Pericardium fibroblast (primary cell): ENCODE measurements around a stretch of chr5.

- RAMPAGE, long total RNA, result no peak
These were observed 7.1 kb downstream of the NEURL1B start for GRCh38 chr5:172648010-172648776.

GRCh38 chr5:172741435-172741769 lies 29.6 kb downstream of the DUSP1 start:
- RAMPAGE, long total RNA, result no peak

DNA sequence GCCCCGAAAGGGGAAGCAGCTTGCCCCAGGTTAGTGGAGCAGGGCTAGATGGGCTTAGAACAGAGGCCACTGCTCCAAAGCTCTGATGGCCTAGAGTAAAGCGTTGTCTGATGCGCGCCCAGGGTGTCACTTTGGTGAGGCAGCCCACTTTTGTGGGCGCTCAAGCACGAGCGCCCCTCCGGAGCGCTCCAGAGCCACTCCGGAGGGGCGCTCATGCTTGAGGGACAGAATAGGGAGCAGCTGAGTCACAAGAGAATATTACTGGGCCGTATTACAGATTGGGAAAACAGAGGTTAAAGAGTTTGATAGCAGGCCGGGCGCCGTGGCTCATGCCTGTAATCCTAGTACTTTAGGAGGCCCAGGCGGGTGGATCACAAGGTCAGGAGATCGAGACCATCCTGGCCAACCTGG lies 7.0 kb downstream of the DUSP1 start:
- RAMPAGE, long total RNA, result no peak

DNA sequence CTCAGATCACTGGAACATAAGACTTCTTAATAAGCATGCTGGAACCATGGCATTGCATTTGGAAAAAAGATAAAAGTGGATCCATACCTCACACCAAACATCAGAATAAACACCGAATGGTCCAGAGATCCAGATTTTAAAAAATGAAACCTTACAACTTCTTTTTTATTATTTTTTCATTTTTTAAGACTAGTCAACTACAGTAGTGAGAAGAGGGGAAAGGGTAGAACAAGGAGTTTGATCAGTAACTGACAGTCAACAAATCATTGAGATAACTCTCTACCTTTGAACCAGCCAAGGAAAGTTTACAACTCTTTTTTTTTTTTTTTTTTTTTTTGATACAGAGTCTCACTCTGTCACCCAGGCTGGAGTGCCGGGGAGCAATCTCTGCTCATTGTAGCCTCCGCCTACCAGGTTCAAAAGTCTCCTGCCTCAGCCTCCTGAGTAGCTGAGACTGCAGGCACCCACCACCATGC lies 8.8 kb upstream of the DUSP1 start:
- RAMPAGE, long total RNA, result no peak

GRCh38 chr5:172847823-172848828 lies 14.1 kb downstream of the ERGIC1 start:
- RAMPAGE, long total RNA, result no peak

GRCh38 chr5:173003992-173004622 lies 20.5 kb downstream of the ATP6V0E1 start:
- RAMPAGE, long total RNA, result no peak

DNA sequence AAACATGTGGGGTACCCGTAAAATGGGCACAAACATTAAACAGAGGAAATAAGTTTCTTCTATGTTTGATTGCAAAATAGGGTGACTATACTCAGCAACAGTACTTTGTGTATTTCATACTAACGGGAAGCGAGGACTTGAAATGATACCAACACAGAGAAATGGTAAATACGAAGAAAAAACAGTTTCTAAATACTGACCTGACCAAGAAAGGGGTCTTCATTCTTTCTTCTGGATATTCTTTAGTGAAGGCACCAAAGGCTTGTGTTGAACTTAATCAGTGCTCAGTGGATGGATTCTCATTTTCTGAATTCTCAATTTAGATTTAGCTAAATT lies 31.2 kb downstream of the ATP6V0E1 start:
- RAMPAGE, long total RNA, result no peak

- RAMPAGE, long total RNA, result no peak
These were observed 9.1 kb downstream of the CREBRF start for GRCh38 chr5:173065203-173065610.

- RAMPAGE, long total RNA, result no peak
These were observed 6.4 kb downstream of the NKX2-5 start for GRCh38 chr5:173228537-173229118.

- RAMPAGE, long total RNA, result no peak
These were observed 34.0 kb upstream of the NKX2-5 start for GRCh38 chr5:173268743-173269709.

- RAMPAGE, long total RNA, result no peak
These were observed 34.2 kb downstream of the STC2 start for GRCh38 chr5:173293794-173294549.

- RAMPAGE, long total RNA, result no peak
These were observed 10.2 kb downstream of the STC2 start for GRCh38 chr5:173317975-173318505.

GRCh38 chr5:173318648-173319292 lies 9.4 kb downstream of the STC2 start:
- RAMPAGE, long total RNA, result no peak

- RAMPAGE, long total RNA, result no peak
These were observed 91.9 kb upstream of the STC2 start for GRCh38 chr5:173420029-173420582.

DNA sequence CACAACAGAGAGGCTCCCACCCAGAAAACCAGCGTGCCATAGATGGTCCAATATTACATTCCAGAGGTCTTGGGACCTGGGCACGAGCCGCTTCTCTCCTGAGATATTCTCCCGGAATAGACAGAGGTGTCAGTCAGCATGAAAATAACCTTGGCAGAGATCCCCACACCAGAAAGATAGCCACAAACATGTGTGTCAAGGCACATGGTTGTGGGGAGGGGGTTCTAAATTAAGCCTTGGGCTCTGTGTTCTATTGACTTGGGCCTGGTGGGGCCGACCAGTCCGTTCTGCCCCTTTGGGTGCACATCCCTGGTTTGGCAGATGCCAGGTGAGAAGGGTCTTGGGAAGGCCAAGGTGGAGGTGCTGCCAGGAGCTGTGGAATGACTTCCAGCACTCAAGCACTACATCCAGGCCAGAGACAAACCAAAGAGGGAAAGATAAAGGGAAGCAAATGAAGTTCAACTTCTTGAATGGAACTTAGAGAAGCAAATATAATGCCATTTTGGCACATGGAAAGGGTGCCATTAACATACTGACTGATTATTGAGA lies 78.3 kb downstream of the BOD1 start:
- RAMPAGE, long total RNA, result no peak

- RAMPAGE, long total RNA, result no peak
These were observed 15.7 kb downstream of the BOD1 start for GRCh38 chr5:173600775-173601115.

DNA sequence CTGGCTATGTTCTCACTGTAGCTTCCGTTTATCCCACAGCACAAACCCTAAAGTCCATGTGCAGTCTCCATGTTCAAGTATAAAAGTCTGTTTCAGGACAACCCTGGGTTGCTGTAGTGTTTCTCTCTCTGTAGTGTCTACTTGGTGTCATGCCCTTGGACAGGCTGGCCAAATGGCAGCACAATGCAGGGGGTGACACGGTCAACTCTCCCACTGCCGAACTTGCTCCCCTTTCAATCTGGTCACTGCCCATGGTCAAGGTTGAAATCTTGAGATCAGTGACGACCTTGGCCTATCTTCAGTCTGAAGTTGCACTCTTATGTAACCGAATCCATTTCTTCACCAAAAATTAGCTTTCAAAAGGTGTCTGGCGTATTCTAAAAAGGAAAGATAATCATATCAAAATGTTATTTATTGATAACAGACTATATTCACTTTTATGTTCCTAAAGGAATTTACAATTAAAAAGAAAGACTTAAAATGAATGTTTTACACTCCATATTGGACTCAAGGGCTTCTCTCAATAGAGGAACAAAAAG lies 8.5 kb downstream of the BOD1 start:
- RAMPAGE, long total RNA, result no peak

DNA sequence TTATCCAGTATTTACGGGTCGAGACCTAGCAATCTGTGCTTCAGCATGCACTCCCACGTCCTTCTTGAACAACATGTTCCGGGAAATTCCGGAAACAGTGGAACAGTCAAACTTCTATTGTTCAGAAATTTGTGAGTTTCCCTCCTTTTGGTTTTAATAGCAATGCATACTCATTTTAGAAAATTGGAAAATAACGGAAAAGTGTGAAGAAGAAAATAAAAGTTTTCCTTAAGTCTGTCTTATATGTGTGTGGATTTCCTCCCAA lies 490 bp upstream of the BOD1 start:
- RAMPAGE, long total RNA, result no peak

DNA sequence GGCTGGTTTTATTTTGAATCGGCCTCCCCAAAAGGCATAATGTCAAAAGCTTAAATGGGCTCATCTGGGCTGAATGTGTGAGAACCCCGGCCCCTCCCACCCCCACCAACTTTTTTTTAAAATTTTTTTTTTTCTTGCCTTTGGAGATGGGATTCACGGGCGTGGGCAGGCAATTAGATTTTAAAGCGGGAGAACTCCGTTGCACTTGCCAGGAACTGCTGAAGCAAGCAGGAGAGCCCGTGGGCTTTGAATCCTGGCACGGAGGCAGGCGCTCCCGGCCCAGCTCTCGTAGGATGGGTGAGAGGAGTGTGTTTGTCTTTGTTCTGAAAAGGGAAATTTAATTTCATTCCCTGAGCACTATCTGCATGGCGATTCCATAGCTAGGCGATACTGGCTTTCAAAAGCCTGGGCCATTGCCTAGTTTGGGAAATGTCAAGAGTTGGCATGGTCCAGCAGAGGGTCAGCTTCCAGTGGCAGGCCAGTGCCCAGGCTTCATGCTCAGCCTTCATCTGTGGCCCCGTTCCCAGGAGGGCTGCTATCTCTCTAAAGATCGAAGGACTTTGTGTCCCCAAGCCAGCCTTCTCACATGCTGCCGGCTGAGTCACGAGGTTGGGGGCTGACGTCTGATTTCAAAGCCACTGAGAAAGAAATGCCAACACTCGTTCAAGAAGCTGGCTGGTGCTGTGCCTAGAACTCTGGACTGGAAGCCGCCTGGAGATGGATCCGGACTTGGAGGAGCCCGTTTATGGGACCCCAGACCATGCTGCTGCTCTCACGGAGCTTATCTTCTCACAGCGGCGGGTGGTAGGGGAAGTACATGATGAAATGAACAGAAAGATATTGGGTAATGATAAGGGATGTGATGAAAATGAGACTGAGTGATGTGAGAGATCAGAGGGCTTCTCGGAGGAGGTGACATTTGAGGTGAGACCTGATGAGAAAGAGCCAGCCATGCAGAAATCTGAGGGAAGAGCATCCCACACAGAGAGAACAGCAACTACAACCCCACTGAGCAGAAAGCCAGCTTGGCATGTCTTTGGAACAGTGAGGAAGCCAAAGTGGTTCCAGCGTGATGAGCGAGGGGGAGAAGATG lies 54.6 kb upstream of the BOD1 start:
- RAMPAGE, long total RNA, result no peak

DNA sequence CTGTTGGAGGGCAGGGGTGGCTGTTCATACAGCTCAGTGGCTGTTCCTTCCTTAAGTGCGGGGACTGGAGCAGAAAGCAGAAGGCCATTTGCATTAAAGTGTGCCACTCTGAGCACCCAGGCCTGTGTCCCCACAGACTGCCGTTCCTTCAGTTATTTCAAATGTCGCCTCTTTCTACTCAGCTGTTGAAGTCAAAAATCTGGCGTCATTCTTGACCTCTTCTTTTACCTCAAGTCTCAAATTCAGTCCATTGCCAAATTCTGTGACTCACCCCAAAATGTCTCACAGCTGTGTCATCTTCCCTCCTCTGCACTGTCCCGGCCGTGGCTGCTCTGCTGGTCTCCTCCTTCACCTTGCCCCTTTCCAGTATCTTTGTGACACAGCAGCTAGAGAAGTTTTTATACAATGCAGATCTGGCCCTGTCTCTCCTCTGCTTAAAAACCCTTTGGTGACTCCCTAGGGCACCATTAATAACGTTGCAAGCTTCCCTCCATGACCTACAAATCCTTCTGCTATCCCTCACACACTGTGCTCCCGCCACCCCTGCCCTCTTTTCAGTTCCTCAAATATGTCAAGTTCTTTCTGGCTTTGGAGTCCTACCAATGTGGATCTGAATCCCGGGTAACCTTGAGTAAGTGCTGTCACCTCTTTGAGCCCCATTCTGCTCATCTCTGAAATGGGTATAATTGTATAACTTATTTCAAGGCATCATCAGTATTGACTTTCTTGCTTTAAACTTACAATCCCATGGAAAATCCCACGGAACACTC lies 98.3 kb upstream of the BOD1 start:
- RAMPAGE, long total RNA, result no peak